SJCRH30 (cell line): ENCODE data around the gene CD79B.

GRCh38 chr17:63817616-63818632, 9.3 kb upstream of the PSMC5 start:
- RAMPAGE, long total RNA = no peak

DNA sequence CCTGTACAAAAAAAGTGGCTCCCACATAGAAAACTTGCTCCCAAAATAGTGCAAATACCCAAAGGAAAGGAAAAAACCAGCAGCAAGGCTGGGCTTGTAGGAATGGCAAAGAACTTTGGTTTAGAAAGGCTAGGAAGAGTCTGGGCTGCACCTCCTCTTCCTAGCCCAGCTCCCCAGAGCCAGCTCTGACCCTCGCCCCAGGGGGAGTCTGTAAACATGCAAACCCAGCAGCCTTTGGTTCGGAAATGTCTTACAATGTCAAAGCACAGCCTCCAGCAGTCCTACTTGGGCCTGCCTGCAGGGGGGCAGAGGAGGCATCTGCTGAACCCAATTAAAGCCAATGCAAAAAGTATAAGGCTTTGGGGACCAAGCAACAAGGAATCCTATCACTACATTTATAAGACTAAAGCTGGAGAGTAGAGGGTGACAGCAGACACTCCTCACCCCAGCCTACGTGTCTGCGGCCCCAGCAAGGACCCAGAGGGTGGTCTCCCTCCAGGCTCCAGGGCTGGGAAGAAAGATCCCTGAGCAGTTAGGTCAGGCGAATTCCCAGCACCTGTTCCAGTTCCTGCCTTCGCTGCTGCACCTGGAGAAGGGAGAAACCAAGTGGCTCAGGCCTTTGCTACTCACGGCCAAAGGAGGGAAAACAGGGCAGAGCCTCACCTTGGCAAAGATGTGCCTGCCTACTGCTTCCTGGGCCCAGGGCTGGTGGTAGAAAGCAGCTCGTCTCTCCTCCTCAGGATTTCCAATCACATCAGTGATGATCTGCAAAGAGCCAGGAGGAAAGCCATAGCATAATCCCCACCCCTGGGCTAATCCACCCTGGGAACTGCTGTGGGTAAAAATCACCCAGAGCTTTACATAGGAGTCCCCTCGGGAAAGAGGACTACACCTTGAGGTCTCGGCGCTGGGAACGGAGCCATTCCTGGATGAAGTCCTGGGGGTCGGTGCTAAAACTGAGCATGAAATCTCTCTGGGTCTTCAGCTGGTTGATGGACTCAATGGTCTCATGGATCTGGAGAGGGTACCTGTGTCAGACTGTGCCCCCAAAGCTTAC, 5.3 kb upstream of the FTSJ3 start:
- RAMPAGE, long total RNA = no peak

DNA sequence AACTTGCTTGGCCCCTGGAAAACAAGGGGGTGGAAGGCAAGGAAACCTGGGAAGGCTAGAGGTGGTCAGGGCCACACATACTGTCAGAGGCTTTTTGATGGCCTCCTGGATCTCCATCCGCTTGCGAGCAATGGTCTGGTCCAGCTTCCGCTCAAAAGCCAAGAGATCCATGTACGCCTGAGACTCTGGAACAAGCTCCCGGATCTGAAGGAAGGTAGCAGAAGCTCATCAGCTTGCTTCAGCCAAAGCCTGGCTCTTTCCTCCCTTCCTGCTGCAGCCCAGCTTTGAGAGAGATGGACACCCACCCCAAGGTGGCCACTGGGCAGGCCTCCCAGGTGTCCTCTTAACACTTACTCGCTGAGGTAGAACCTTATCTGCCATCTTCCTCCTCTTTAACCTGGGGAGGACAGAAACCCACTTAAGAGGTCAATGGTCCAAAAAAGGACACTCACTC, 5.6 kb downstream of the SMARCD2 start:
- RAMPAGE, long total RNA = no peak

DNA sequence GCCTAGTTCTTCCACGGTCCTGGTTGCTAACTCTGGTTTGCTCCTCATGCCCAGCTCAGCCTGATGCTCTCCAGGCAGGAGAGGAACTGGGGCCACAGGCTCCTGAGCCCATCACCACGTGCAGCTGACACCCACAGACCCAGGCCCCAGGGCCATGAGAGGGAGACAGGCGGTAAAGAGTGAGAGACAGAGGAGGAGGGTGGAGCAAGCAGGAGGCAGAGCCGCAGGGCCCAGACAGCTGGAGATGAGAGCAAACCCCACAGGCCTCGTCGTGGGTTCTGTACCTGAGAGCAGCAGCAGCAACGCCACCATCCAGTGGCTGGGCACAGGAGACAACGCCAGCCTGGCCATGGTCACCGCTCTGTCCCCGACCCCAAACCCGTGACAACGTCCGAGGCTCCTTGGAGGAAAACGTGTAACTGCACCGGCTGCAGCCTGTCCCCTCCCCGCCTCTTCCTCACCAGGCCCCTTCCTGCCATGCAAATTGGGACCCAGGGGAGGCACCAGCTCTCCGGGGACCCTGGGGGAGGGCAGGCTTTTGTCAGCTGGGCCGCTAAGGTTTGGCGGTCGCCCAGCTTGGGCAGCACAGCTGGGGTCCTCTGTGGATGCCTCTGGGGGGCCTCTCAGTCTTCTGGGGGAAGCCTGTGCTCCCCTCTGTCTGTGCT, at the start of gene CD79B:
Gene CD79B, minus strand, starts transcription at position 421 of the 665 bp plus-strand sequence.
- RAMPAGE, long total RNA = no peak

DNA sequence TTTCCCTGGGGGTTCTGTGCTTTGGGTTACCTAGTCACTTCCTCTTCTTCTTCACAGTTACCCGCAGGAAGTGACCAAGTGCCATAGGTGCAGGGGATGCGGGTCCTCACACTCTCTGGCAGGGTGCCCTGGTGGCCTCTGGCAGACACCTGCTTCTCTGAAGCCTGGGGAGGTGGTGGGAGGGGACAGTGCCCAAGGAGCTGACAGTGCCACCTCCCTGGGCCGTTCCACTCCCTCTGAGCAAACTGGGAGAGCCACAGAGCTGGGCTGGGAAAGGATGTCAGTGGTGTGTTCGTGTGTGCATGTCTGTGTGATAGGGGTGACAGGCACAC, 18.2 kb downstream of the SCN4A start:
- RAMPAGE, long total RNA = no peak

DNA sequence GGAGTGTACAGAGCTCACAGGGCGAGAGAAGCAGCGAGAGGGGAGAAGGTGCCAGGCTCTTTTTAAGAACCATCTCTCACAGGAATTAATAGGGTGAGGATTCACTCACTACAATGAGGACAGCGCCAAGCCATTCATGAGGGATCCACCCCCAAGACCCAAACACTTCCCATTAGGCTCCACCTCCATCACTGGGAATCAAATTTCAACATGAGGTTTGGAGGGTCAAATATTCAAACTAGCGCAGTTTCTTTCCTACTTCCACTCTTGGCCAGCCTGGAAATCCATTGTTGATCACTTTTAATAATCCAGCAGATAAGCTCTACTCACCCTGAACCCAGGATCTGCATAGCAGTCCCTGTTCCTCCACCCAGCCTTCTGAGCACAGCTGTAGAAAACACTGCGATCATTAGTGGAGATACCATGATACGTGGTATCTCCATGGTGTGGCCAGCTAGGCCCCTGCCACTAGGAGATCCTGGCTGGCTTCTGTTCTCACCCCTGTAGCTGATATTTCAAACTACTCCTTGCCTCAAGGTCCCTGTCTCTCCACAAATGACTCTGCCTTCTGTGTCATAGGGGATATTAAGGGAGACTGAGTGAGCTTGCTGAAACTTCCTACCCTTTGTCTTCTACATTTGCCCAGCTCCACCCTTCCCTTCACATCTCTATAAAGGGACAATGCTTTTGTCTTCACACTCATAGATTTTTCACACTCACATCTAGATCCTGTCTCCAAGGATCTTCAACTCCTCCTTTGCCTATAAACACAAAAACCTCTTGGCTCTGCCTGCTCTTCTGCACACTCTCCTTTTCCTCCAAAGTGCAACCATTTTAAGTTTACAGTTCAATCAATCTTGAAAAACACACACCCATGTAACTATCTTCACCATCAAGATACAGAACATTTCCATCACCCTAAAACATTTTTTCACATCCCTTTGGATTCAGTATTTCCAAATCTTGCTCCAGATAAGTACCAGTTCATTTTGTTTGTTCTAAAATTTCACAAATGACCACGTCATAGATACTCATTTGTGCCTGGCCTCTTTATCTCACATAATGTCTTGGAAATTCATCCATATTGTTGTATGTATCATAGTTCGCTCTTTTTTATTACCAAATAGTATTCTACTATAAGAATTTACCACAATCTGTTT, 44.2 kb downstream of the ERN1 start:
- RAMPAGE, long total RNA = no peak

DNA sequence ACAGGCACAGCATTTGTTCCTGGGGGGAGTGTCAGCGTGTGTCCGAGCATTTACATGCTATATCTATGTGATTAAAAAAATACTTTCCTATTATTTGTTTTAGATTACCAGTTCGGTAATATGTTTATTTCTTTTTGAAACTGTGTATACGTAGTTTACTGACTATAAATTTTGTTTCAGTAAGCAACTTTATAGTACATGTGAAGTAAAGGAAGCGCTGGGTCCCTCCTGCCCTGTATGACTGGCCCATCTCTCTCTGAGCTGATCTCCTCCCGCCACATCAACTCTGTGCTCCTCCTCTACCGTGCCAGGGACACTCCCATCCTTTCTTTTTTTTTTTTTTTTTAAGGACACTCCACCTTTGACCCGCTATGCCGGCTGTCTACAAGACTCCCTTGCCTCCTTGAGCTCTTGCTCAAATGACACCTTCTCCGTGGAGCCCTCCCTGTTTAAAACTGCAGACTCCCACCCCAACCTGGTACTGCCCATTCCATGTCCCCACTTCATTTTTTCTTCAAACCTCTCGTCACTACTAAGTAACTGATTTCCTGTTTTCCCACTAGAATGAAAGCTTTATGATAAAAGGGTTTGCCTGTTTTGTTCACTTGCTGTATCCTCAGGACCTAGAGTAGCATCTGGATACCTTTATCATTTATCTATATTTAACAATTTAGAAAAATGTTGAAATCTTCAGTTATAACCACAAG, 35.5 kb downstream of the ERN1 start:
- RAMPAGE, long total RNA = no peak

GRCh38 chr17:64146042-64147036, 16.4 kb upstream of the ERN1 start:
- RAMPAGE, long total RNA = no peak

DNA sequence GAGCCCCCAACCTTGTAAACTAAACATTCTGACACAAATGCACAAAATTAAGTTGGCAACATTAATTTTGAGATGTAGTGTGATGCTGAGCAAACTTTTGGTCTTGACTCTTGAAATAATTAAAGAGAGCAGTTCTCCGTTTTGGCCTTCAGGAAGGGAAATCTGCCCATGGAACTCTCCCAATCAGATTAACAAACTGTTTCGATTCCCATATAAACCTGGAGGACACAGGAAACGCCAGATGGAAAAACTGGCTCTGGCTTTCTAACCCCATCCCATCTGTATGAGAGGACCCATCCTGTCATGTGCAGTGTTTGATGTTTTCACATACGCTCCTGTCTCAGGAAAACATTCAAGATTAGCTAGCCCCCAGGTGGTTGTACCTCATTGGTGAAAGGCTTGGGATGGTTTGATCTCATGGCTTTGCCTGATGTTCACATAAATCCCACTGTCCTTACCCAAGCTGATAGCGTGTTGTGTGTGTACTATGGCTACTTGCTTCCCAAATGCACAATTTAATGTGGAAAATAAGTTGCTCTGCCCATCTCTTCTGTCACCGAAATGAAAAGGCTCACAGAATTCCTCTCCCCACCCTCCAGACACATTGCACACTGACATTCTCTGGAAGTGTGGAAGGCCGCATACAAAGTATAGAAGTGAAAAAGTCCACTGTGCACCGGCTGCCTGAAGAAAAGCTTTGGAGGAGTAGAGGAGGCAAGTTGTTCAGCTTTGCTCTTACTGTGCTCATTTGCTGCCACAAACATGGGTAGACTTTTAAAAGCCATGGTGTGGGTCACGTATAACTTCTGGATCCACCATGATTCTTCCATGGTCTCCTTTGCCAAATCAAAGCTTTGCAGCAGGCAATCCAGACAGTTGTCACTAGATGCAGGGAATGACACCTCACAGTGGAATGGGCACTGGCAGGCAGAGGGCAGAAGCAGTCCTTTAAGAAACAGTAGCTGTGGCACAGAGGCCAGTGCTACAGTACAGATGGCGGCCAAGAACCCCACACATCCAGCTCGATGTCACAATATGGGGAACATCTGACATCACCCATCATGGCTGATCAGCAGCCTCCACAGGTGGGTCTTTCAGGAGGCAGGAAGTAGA, 18.3 kb upstream of the ERN1 start:
- RAMPAGE, long total RNA = no peak

- RAMPAGE, long total RNA = no peak
Measured at GRCh38 chr17:64178051-64178757, 48.3 kb upstream of the ERN1 start.

- RAMPAGE, long total RNA = no peak
Measured at GRCh38 chr17:64264894-64265349, 1.9 kb upstream of the TEX2 start.

GRCh38 chr17:64340653-64341028, 50.0 kb downstream of the PECAM1 start:
- RAMPAGE, long total RNA = no peak

- RAMPAGE, long total RNA = no peak
Measured at GRCh38 chr17:64398253-64398683, 7.6 kb upstream of the PECAM1 start.

DNA sequence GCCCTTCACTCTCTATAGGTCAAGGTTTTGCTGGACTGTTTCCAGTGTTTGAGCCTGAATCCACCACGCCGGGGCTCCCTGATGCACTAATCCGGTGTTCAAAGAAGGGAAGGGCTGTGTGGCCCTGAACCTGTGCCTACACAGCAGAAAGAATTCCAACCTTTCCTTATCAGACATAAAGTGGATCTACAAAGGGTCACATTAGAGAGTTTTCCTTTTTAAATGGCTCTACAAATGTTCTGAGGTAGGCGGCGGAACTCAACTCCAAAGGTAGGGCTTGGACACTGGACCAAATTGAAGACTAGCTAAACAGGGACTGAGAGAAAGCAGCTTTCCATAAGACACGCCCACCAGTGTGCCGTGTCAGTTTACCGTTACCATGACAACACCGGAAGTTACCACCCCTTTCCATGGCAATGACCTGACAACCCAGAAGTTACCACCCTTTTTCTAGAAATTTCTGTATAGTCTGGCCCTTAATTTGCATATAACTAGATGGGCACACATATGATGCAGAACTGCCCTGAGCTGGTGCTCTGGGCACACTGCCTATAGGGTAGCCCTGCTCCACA, 16.0 kb upstream of the PECAM1 start:
- RAMPAGE, long total RNA = no peak

DNA sequence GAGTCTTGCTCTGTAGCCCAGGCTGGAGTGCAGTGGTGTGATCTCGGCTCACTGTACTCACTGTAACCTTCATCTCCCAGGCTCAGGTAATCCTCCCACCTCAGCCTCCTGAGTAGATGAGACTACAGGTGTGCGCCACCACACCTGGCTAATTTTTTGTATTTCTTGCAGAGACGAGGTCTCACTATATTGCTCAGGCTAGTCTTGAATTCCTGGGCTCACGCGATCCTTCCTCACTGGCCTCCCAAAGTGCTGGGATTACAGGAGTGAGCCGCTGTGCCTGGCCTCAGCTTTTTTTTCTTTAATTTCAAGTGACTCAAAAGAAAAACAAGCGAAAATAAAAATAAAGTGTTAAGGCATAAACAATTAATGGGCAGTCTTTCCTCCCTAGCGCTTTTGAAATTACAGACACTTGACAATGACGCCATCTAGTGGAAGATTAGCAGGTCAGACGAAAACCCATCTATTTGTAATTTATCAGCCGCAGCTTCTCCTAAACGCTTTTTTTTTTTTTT, 27.9 kb upstream of the PECAM1 start:
- RAMPAGE, long total RNA = no peak

DNA sequence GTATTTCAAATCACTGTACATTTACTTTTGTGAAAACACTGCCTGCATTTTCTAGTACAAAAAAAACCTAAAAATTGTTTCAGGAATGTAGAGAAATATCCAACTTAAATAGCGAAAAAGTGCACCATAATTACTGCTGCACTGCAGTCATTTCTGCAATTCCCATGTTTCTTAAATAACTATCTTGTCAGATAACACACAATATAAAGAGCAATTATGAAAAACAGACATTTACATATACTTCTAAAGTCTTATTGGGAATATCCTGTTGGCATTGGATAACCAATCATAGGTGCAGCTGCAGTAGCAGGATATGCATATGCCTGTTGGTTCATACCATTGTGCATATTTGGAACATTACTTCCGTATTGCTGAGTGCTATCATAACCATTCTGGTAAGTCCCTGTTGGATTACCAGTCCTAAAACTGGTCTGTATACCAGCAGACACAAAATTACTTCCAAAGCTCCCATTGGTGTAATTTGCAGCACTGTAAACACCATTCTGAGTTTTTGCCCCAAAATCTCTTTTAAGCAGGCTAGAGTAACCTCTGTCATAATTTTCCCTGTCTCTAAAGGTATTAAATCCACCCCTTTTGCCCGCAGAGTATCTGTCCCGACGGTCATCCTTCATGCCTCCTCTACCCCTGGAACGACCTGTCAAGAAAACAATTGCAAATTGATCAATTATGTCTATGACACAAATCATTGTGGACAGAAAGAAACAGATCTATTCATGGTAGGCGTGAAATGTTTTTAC, 3.0 kb upstream of the POLG2 start:
- RAMPAGE, long total RNA = no peak

GRCh38 chr17:64534300-64535164, 27.8 kb downstream of the CEP95 start:
- RAMPAGE, long total RNA = no peak

GRCh38 chr17:64572483-64573292, 65.9 kb downstream of the CEP95 start:
- RAMPAGE, long total RNA = no peak

DNA sequence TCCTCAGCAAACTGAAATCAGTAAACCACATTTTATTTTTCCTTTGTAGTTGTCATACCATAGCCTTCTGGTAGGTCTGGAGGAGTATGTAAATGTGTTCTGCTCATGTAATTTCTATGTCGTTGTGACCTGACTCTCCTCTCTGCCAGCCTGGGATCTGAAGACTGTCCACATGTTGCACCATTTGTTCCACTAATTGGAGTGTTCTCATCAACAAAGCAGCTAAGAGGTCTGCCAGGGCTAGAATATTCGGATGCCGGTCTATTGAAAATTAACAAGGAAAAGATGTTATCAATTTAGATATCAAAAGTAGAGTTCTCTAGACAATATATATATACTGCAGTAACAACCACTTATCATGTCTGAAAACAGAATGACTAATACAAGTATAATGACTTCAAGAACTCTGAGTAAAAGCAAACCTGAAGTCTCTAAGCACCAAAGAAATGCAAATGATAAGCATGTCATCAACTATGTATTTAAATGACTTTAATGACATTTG, 74.0 kb downstream of the CEP95 start:
- RAMPAGE, long total RNA = no peak

GRCh38 chr17:64661759-64662146, 354 bp downstream of the SMURF2 start:
- RAMPAGE, long total RNA = no peak